ENCODE measurements around the gene TIMM17A.

GRCh38 chr1:201531337-201531536, 7.7 kb upstream of the NAV1 start:
- PRO-cap, 2 experiments: no peak in any of the 2 experiments

DNA sequence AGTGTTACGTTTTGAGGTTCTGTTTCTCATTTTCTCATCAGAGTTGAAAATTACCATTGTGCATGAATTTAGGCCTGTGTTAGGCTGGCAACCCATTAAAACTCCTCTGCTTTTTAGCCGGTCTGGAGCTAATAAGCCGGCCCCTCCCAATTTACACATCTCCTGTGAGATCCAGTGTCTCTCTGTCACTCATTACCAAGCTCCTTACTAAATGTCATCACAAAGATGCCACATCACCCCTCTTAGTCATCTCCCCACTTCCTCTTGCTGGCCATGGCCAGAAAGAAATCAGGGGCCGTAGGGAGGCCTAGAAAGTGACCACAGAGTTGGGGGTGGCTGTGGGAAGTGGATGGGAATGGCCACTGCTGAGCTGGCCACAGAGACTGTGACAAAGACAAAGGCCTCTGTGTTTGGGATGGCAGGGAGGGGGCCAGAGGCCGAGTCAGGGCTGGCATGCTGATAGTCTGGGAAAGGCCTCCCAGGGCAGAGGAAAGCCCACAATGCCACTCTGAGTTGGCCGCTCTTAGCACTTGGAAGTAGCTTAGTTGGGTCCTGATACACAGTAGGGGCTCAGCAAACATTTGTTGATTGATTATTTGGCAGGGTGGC, 12.9 kb downstream of the NAV1 start:
- PRO-cap, 2 experiments: no peak in any of the 2 experiments

- PRO-cap, 2 experiments: no peak in any of the 2 experiments
These were observed 90.6 kb upstream of the IPO9 start for GRCh38 chr1:201738325-201738817.

GRCh38 chr1:201740488-201740870, 88.5 kb upstream of the IPO9 start:
- PRO-cap, 2 experiments: no peak in any of the 2 experiments

GRCh38 chr1:201791243-201791879, 37.6 kb upstream of the IPO9 start:
- PRO-cap, 2 experiments: no peak in any of the 2 experiments

DNA sequence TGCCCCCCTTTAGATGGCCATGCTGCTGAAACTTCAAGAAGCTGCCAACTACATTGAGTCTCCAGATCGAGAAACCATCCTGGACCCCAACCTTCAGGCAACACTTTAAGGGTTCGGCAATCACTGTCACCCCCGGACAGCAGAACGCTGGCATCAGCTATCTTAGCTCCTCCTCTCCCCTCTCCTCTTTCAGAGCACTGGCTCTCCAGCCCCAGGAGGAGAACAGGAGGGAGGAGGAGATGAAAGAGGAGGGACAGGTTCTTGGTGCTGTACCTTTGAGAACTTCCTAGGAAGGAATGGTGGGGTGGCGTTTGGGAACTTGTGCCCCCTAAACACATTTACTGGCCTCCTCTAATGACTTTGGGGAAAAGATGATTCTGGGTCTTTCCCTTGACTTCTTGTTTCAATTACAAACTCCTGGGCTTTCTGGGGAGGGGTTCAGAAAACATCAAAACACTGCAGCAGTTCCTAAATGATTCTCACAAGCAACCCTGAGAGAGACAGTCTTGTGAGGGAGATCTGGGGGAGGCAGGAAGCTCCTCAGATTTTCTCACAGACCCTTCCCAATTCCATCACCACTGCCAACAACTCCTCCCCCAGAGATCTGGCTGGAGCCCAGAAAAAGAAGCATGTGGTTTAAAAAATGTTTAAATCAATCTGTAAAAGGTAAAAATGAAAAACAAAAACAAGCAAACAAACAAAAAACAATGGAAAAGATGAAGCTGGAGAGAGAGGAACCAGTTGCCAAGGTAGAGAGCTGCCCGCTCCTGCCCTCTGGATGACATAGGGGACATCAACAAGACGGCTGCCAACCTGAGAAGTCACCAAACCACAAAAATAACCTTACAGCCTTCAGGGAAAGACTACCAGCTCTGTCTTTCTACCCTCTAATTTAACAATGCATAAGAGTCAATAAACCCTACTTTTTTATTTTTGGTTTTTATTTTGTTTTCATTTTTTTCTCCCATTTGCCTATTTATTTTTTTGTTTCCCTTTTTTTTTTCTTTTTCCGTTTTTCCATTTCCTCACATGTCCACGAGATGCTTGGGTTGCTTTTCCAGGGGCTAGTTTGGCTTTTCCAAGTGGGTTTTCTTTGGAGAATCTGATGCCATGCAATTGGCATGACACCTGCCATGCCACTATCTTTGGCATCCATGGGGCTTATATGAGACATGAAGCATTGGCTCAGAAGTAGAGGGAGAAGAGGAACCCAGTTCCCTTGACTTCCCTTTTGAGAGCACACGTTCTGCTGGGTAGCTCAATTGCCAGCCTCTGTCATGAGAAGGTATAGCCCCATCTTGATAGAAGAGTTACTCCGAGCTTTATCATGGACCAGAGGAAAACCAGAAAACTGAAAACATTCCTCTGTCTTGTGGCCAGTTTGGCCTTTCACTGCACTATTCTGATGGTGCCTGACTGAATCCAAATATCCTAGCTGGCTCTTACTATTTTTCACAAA, 8.6 kb upstream of the IPO9 start:
- PRO-cap, 2 experiments: no peak in any of the 2 experiments

DNA sequence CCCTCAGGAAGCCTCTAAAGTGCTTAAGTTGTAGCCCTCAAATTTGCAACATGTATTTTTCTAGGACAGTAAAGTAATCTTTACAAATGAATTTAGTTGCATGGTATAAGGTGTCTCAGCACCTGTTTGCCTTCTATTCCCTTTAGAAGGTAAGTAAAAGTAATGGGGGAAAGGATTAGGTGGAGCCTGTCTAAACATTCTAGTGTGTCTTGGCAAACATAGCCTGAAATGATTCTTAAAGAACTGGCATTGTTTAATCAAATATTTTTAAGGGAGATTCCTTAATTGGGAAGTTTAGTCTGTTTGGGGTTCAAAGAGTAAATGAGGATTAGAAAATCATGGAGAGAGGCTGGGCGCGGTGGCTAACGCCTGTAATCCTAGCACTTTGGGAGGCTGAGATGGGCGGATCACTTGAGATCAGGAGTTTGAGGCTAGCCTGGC, 11.8 kb upstream of the SHISA4 start:
- PRO-cap, 2 experiments: no peak in any of the 2 experiments

DNA sequence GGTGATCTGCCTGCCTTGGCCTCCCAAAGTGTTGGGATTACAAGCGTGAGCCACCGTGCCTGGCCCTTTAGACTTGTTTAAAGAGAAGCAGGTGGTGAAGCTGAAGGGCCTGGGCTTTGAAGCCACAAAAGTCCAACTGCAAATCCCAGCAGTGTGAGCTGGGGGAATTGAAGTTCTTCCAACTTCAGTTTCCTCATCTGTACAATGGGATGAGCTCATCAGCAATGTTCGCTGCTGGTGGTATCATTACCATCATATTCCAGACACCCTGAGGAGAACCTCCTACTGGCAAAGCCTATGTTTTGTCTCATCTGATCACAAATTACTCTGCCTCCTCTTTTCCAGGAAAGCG, 2.5 kb upstream of the SHISA4 start:
- PRO-cap, 2 experiments: no peak in any of the 2 experiments

GRCh38 chr1:201894574-201895245, 6.0 kb downstream of the SHISA4 start:
- PRO-cap, 2 experiments: no peak in any of the 2 experiments

- PRO-cap, 2 experiments: no peak in any of the 2 experiments
These were observed 2.8 kb downstream of the LMOD1 start for GRCh38 chr1:201943250-201944172.

DNA sequence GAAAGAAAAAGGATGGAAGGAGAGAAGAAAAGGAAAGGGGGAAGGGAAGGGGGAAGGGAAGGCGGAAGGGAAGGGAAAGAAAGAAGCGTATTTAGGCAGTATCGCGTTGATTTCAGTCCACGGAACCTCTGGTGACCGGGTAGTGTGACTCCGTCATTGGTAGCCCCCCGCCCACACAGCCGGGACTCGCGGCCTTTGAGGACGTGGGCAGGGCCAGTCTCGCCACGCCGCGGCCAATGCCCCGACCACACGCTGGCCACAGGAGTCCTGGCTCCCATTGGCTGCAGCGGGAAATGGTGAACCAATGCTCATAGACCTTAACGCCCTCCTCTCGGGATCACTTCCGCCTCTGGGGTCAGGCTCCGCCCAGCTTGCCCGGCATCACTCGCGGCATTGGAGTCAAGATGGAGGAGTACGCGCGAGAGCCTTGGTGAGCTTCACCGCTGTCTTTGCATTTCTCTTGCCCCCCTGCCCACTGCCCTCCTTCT, at the start of gene TIMM17A:
Gene TIMM17A (plus strand): TSS at position 381 of the 488 bp plus-strand sequence.
- PRO-cap, 2 experiments: peak in 2 of 2 experiments; most common plus-strand start position 393 of the sequence (in 2); most common minus-strand start position 175 of the sequence (in 2)

DNA sequence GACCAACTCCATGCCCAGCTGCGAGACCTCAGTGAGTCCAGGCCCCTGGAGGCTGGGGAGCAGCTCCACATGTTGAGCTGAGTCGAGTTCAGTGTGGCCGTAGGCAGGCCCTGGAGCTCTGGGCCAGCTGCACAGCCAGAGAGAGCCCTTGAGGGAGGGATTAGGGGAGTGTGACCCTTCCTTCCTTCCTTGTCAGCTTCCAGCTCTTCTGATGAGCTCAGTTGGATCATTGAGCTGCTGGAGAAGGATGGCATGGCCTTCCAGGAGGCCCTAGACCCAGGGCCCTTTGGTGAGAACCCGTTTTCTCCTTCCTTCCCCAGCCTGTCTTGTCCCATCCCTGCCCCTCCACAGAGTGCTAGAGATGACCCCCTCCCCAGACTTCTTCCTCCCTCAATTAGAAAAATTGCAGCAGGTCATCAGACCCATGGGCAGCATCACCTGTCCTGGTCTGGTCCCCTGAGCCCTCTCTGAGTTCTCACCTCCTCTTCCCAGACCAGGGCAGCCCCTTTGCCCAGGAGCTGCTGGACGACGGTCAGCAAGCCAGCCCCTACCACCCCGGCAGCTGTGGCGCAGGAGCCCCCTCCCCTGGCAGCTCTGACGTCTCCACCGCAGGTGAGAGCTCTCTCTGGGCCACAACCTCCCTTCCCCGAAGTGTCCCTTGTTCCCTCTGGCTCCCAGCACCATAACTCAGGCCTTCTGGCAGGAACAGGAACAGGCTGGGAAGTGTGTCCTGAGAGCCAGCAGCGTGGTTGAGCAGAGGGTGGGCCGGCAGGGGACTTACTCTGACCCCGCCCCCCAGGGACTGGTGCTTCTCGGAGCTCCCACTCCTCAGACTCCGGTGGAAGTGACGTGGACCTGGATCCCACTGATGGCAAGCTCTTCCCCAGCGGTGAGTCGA, 2.0 kb downstream of the ELF3 start:
- PRO-cap, 2 experiments: no peak in any of the 2 experiments

GRCh38 chr1:202031166-202031531, 20.8 kb downstream of the ELF3 start:
- PRO-cap, 2 experiments: no peak in any of the 2 experiments

- PRO-cap, 2 experiments: no peak in any of the 2 experiments
These were observed 35.8 kb downstream of the ELF3 start for GRCh38 chr1:202046147-202046607.

DNA sequence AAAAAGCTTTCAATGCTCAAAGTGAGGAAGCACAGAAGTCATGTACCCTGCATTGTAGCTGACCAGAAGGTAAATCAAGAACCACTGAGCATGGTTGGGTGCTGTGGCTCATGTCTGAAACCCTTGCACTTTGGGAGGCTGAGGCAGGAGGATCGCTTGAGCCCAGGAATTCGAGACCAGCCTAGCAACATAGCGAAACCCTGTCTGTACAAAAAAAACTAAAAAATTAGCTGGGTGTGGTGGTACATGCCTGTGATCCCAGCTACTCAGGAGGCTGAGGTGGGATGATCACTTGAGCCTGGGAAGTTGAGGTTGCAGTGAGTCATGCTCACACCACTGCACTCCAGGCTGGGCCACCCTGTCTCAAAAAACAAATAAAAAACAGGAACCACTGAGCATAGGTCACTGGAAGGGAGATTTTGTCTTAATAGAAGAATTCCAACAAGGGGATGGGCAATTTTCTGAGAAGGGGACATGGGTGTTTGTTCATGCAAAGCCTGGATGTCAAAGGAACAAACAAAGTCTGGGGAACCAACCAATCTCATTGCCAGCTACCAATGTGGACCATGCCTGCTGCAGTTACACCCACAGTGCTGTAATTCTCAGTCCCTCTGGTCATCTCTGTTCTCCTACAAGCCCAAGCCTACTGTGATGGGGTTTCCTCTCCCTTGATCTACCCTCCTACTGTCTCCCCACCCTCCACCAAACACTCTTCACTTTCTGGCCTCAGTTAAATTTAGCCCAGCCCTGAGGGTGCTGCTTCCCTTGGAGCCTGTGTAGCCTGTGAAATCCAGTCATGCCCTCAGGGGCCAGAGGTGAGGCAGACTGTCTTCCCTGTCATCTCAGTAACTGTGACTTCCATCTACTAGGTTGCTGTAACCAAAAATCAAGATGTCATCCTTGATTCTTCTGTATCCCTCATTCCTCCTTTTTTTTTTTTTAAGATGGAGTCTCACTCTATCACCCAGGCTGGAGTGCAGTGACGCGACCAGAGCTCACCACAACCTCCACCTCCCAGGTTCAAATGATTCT, 47.9 kb downstream of the ELF3 start:
- PRO-cap, 2 experiments: no peak in any of the 2 experiments

DNA sequence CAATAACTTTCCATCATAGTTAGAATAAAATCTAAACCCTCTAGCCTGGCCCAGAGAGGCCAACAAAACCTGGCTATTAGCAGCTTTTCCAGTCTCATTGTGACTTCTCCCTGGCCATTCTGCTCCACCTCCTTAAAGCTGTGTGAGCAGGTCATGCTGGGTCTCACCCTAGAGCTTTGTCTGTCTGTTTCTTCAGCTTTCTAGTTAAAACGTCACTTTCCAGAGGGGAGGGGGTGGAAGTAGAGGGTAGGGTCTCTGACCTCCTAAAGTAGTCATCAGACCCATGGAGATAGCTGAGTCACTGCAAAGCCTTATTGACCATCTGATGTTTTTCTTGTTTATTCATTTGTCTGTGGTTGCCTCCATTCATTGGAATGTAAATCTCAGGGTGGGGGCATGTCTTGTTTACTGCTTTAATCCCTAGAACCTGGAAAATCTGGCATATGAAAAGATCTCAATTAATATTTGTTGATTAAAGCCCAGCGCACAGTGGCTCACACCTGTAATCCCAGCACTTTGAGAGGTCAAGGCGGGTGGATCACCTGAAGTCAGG, 52.7 kb downstream of the ELF3 start:
- PRO-cap, 2 experiments: no peak in any of the 2 experiments

- PRO-cap, 2 experiments: no peak in any of the 2 experiments
These were observed 16.3 kb upstream of the GPR37L1 start for GRCh38 chr1:202106157-202107160.

DNA sequence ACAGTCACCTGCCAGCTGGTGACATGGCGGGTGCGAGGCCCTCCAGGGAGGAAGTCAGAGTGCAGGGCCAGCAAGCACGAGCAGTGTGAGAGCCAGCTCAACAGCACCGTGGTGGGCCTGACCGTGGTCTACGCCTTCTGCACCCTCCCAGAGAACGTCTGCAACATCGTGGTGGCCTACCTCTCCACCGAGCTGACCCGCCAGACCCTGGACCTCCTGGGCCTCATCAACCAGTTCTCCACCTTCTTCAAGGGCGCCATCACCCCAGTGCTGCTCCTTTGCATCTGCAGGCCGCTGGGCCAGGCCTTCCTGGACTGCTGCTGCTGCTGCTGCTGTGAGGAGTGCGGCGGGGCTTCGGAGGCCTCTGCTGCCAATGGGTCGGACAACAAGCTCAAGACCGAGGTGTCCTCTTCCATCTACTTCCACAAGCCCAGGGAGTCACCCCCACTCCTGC, 5.4 kb downstream of the GPR37L1 start:
- PRO-cap, 2 experiments: no peak in any of the 2 experiments

GRCh38 chr1:202133648-202134220, 10.8 kb downstream of the ARL8A start:
- PRO-cap, 2 experiments: no peak in any of the 2 experiments

GRCh38 chr1:202153407-202154296, 6.8 kb downstream of the PTPN7 start:
- PRO-cap, 2 experiments: peak in 1 of 2 experiments; most common minus-strand start chr1:202153484 (in 1)